Smooth muscle cell (in vitro differentiated cells): ENCODE measurements around a stretch of chr11.

DNA sequence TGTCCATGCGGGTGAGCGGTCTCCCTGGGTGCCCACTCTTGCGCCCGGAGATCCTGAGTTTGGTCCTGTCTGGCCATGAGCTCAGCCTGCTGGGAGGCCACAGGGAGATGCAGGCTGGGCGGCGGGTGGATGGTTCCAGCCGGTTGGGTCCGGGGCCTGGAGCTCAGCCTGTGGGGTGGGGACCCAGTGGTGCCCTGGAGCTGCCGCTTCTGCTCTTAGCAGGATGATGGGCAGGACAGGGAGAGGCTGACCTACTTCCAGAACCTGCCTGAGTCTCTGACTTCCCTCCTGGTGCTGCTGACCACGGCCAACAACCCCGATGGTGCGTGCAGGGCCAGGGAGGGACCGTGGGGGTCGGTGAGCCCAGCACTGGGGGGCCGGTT is 18.5 kb downstream of the TPCN2 start:
- RAMPAGE, long total RNA: no peak

- RAMPAGE, long total RNA: no peak
These were observed 489 bp upstream of the SMIM38 start for GRCh38 chr11:69155090-69155801.

GRCh38 chr11:69234383-69235213 is 59.4 kb upstream of the MYEOV start:
- RAMPAGE, long total RNA: no peak

DNA sequence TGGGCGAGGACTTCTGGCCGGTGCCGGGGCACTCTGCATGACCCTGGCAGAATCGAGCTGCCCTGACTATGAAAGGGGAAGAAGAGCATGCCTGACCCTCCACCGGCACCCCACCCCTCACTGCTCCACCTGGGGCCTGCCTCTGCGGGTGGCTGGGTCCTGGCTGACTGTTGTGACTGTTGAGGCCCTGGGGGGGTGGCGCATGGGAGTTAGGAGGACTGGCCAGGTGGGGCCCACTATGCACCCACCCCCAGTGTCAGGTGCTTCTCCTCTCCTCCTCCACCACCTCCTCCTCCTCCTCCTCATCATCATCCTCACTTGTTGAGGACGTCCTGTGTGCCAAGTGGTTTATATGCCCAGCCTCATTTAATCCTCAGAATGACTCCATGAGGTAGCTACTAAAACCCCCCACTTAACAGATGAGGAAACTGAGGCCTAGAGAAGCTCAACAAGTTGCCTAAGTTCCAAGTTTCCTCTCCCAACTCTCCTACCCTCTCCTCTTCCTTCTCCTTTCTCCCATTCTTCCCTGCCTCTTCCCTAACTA is 2.2 kb downstream of the MYEOV start:
- RAMPAGE, long total RNA: no peak

DNA sequence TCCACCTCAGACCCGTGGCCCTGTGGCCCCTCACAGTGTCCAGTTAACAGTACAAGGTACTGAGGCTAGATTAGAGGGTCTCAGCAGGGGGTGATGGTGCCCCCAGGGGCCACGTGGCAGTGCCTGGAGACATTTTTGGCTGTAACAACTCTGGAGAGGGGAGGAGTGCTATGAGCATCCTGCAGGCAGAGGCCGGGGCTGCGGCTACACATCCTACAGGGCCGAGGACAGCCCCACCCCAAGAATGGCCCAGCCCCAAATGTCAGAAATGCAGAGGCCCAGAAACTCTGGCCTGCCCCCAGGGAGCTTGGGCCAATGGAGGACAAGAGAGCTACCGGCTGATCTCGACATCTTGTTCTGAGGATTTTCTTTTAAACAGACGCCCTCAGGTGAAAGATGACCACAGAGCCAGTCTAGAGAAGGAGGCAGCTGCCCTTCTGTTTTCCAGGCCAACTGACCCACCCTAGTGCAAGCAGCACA is 102.2 kb downstream of the MYEOV start:
- RAMPAGE, long total RNA: no peak

DNA sequence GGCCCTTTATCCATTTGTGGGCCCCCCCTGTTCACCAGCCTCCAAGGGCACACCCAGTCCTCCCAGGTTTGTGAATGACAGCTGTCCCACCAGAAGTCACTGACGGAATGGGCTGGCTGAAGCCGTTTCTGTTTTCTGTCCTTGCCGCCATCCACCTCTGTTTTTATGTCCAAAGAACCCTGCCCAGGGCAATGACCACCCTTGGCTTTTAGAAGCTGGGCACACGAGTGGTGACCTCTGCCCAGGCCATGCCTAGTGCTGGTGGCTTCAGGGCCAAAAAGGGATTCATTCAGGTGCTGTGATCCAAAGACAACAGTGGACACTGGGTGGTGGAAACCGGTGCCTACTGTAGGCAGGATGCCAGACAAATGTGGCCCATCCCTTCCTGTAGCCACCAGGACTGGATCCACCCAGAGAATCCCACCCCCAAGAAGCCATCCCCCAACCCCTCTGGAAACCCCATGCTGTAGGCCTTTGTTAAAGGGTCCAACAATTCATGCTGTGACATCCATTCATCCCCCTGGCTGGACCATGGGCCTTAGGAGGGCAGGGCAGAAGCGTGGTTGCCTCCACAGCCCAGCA is 102.7 kb downstream of the MYEOV start:
- RAMPAGE, long total RNA: no peak

- RAMPAGE, long total RNA: no peak
These were observed 143.3 kb downstream of the MYEOV start for GRCh38 chr11:69437089-69437741.

GRCh38 chr11:69479738-69480400 is 161.1 kb upstream of the CCND1 start:
- RAMPAGE, long total RNA: no peak

- RAMPAGE, long total RNA: no peak
These were observed 6.3 kb upstream of the CCND1 start for GRCh38 chr11:69634616-69635183.

DNA sequence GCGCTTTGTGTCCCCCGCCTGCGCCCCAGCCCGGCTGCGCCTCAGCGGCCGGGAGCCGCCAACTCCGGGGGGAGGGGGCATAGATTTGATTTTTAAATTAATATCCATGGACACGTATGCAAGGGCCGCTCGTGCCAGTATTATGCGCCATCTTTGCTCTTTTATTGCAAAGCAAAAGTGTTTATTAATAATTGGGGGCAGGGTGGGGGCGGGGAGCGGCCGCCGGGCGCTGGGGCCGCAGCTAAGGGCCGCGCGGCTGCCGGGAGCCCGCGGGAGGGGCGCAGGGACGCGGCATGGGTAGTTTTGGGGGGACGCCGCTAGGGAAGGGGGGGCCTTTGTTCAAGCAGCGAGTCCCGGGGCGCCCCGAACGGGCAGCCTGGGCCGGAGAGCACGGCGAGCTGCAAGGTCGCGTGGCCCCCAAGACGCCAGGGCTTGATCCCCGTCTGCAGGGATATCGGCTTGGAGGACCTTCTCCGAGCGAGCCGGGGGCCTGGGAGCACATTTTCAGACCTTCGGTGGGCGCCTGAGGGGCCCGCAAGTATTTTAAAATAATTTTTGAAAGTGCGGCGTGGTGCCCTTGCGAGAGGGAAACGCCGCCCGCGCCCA is 967 bp downstream of the CCND1 start:
- RAMPAGE, long total RNA: no peak

- RAMPAGE, long total RNA: no peak
These were observed 8.4 kb upstream of the FGF19 start for GRCh38 chr11:69712089-69712792.

DNA sequence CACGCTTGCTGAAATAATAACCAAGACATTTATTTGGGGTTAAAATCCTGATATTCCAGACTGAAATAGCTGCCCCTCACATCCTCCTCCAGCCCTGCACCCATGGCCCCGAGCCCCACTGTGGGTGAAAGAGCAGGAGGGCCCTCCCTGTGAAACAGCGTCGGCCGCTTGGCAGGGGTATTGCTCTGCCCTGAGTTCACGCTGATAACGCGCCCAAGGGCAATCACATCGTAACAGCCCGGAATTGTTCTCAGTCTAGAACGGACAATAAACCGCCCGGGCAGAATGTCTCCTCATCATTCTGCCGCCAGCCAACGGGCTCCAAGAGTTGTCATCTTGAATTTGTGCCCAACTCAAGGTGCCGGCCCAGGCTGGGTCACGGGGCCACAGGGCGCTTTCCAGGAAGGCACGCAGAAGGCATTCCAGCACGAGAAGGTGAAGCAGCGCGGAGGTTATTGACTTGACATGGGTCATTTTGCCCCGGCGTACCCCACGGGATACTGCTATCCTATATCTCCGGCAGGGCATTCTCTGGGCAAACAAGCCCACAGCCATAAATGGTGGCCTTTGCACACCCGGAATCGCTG is 72.2 kb upstream of the FGF3 start:
- RAMPAGE, long total RNA: no peak

- RAMPAGE, long total RNA: no peak
These were observed 72.6 kb upstream of the FGF3 start for GRCh38 chr11:69891865-69892224.

DNA sequence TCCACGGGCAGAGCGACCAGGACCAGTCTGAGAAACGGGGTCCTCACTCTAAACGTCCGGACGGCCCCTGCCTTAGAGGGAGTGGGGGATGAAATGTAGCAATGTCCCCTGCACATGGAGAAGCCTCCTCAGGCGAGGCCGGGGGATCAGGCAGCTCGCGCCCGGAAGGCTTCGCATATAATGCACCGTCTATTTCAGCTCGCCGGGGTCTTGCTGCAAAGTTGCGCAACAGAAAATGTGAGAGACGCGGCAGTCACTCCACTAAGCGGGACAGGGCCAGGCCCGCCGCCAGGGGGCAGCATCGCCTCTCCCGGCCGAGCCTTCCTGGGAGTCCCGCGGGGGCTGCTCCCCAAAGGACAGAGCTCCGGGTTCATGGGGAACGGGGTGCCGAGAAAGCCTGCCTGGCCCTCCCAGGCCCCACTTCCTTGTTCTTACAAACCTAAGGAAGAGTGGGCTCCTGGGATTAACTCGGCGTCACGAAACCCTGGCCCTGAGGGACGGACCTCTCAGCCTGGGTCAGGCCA is 99.6 kb upstream of the FGF3 start:
- RAMPAGE, long total RNA: no peak

GRCh38 chr11:69921520-69921856 is 102.3 kb upstream of the FGF3 start:
- RAMPAGE, long total RNA: no peak

DNA sequence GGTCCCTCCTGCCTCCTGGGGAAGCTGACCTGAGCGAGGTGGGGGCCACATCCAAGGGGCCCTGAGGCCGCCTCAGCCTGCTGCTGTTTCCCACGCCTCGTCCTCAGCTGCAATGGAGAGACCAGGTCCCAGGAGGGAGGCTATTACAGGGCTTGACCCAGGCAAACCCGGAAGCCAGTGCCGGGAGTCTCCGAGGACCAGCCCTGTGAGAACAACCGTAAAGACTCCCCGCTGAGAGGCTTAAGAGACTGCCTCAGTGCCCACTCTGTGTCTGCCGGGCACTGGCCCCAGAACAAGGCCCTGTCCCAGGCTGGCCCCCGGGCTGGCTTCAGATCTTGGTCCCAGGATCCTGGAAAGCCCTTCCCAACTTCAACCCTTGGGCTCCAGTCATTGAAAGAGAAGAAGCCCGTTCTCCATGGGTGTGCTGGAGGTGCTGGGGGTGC is 124.3 kb upstream of the FGF3 start:
- RAMPAGE, long total RNA: no peak

DNA sequence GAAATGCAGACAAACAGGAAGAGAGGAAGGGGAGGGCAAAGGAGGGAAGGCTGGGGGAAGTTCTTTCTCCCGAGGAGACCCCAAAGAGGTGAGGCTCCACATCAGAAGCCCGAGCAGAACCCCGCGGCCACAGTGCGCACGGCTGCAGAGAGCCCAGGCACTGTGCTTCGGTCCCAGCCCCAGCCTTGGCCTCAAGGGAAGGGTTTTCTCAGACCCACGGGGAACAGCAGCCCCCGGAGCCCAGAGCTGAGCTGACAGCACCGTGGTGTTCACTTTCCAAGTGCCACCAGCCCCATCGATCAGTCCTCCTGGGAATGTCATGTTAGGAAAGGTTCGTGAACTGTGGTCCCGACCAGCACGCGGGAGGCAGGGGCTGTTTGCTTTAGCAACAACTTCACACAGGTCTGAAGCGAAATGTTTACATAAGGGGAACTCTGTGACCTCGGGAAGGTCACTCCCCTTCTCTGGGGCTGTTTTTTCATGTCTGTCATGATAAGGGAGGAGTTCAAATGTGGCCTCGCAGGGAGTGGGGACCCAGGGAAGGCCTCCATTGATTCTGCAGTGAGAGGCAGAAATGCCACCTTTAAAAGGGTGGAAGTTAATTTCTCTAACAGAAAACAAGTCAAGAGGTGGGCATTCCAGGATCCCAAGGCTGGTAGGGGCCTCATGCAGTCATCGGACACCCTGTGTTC is 107.8 kb upstream of the ANO1 start:
- RAMPAGE, long total RNA: no peak

GRCh38 chr11:69986739-69987551 is 91.2 kb upstream of the ANO1 start:
- RAMPAGE, long total RNA: no peak

GRCh38 chr11:70103234-70104233 is 25.4 kb downstream of the ANO1 start:
- RAMPAGE, long total RNA: no peak

GRCh38 chr11:70174698-70175680 is 28.1 kb upstream of the FADD start:
- RAMPAGE, long total RNA: no peak